ENCODE results near the genes OR52B2, TRIM3, ARFIP2, SYT9 and OR10A6.

DNA sequence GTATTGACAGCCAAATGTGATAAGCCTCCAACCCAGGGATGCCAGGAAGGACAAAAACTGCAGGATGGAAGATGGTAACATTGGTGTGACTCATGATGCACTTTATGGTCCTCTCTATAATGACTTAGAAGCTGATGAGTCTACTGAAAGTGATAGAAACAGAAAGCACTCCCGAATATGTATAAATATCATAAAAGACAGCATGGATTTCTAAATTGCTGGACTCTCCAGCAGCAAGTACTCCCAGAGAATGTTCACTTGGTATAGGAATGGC is at the start of gene OR52B2:
Gene OR52B2 (minus strand): TSS at position 94 of the 274 bp plus-strand sequence.
- PRO-cap = no peak
- RAMPAGE, long total RNA, 4 experiments = no peak in any of the 4 experiments

DNA sequence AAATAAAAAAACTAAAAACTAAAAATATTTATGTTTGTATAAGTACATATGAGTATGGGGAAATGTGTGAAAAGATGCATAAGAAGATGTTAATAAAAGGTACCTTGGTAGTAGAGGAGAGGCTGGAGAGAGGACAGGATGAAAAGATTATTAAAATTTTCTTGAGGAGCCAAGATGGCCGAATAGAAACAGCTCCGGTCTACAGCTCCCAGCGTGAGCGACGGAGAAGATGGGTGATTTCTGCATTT is 13.9 kb upstream of the OR52W1 start:
- PRO-cap = no peak
- RAMPAGE, long total RNA, 4 experiments = no peak in any of the 4 experiments

DNA sequence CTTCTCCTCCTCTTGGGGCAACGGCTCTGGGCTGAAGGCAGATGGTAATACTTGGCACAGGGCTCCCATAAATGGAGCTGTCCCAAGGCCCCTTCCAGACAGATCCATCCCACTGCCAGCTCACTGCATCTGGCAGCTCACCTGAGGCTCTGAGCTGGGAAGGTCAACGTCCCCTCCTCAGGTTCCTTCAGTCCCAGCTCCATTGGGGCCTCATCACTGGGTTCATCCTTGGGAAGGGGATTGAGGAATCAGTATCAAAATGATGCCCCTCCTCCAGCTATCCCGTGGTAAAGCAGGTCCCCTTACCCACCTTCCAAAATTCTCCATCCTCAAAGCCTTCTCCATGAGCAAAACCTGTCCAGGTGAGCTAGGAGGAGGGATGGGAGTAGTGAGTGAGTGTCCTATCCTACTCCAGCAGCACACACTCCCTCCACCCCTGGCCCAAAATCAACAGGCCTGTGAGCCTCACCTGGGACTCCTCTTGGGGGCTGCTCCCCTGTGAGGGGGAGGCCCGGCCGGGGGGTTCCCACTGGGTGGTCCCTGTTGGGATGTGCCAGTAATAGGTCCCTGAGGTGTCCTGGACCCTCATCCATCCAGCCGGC is 13.0 kb downstream of the SMPD1 start:
- PRO-cap = no peak
- RAMPAGE, long total RNA, 4 experiments = no peak in any of the 4 experiments

- PRO-cap = bidirectional peak, plus-strand start at chr11:6474100, minus-strand start at chr11:6473931
- RAMPAGE, long total RNA, 4 experiments = start-site peak on the minus strand in 2 of 4 experiments, at chr11:6473899-6473914 at its widest, 38 to 45 reads per replicate
These were observed at the start of gene TRIM3 for GRCh38 chr11:6473357-6474041. Gene TRIM3, minus strand, starts transcription at chr11:6473941.

DNA sequence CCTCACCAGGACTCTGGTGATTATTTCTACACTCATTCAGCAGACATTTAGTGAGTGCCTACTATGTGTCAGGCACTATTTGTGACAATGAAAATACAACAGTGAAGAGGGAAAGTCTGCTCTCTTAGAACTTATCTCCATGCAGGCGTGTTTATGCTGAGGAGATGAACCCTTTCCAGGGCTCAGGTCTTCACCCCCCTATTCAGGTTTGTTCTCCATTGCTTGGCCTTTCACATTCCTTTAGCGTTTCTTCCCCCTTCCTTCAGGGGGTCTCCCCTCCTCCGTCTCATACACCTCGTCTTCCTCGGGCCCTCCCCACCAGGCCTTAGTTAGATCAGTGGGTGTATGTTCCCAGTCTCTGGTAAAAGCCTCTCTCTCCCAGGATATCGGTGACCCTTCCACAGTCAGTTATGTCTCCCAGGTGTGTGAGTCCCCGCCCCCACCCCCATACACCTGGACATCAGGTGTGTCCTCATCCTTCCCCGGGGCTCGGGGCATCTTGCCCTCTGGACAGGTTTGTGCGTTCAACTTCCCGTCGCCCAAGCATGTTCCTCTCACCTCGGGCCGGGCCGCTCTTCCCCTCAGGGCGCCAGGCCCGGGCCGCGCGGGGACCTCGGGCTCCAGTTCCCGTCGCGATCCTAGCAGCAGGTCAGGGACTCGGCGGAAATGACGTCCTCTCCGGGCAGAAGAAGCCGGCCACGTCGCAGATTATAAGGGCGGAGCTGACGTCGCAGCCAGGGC is at the start of gene ARFIP2:
Gene ARFIP2 (minus strand): TSS at position 659 of the 741 bp plus-strand sequence.
- PRO-cap = bidirectional peak, plus-strand start outside the sequence, minus-strand start at position 651 of the sequence
- RAMPAGE, long total RNA, 4 experiments = start-site peak on the minus strand in 4 of 4 experiments, centred at positions 645 to 653 of the sequence, 137 to 378 reads per replicate

GRCh38 chr11:6570646-6571237 is 32.7 kb downstream of the RRP8 start:
- PRO-cap = no peak
- RAMPAGE, long total RNA, 4 experiments = no peak in any of the 4 experiments

GRCh38 chr11:6633632-6634127 is 14.5 kb upstream of the TPP1 start:
- PRO-cap = no peak
- RAMPAGE, long total RNA, 4 experiments = no peak in any of the 4 experiments

- PRO-cap = no peak
- RAMPAGE, long total RNA, 4 experiments = no peak in any of the 4 experiments
These were observed 1.2 kb downstream of the OR6A2 start for GRCh38 chr11:6798288-6798591.

DNA sequence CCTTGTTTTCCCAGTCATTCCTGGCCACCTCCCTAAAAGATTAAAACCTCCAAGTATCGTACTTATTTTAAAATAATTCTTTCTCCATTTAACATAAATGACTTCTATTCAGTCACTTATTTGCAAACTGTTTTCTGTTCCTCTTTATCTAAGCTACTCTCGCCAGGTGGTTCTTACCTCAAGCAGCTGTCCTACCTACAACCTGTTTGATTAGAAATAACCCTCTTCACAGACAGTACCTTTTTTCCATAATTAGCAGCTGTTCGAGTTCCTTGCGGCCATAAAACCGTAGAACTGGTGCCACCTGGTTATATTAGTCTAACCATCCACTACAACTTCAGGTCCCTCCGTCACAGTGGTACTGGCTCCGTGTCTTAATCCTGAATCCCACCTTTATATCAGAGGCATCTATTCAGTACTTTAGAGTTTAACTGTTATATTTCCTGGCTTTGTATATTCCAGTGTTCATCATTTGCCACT is 1.0 kb downstream of the ZNF215 start:
- PRO-cap = no peak
- RAMPAGE, long total RNA, 4 experiments = no peak in any of the 4 experiments

GRCh38 chr11:7251744-7252312 is at the start of gene SYT9:
Gene SYT9, plus strand, starts transcription at chr11:7251904.
- PRO-cap = no peak
- RAMPAGE, long total RNA, 4 experiments = no peak in any of the 4 experiments

DNA sequence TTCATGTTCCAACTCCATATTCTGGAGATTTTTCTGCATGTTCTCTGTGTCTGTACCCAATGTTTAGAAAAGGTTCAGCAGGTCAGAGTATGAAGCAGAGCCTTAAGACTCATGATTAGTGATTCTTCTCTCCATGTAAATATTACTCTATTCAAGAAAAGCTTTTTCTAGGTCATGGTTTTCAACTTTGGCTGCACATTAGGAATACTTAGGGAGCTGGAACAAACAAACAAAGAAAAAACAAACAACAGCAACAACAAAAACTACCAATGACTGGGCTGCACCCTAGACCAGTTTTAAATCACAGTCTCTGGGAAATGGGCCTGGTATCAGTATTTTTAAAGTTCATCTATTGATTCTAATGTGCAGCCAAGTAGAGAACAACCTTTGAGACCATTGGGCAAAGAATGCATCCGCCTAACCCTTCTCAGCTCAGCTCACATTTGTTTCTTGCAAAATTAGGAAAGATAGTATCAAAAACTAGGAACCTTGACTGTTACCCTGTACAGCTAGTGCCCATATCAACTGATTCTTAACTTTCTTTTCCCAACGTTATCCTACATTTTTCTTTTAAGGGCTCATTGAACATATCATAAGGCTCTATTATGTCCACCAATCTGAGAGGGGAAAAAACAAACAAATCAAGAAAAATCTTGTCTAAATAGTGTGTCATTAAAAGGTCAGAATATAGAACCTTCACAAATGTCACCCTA is 5.2 kb downstream of the SYT9 start:
- PRO-cap = no peak
- RAMPAGE, long total RNA, 4 experiments = no peak in any of the 4 experiments

- PRO-cap = no peak
- RAMPAGE, long total RNA, 4 experiments = no peak in any of the 4 experiments
These were observed 58.3 kb downstream of the PPFIBP2 start for GRCh38 chr11:7571893-7572797.

- PRO-cap = no peak
- RAMPAGE, long total RNA, 4 experiments = no peak in any of the 4 experiments
These were observed 62.2 kb downstream of the PPFIBP2 start for GRCh38 chr11:7575681-7576735.

DNA sequence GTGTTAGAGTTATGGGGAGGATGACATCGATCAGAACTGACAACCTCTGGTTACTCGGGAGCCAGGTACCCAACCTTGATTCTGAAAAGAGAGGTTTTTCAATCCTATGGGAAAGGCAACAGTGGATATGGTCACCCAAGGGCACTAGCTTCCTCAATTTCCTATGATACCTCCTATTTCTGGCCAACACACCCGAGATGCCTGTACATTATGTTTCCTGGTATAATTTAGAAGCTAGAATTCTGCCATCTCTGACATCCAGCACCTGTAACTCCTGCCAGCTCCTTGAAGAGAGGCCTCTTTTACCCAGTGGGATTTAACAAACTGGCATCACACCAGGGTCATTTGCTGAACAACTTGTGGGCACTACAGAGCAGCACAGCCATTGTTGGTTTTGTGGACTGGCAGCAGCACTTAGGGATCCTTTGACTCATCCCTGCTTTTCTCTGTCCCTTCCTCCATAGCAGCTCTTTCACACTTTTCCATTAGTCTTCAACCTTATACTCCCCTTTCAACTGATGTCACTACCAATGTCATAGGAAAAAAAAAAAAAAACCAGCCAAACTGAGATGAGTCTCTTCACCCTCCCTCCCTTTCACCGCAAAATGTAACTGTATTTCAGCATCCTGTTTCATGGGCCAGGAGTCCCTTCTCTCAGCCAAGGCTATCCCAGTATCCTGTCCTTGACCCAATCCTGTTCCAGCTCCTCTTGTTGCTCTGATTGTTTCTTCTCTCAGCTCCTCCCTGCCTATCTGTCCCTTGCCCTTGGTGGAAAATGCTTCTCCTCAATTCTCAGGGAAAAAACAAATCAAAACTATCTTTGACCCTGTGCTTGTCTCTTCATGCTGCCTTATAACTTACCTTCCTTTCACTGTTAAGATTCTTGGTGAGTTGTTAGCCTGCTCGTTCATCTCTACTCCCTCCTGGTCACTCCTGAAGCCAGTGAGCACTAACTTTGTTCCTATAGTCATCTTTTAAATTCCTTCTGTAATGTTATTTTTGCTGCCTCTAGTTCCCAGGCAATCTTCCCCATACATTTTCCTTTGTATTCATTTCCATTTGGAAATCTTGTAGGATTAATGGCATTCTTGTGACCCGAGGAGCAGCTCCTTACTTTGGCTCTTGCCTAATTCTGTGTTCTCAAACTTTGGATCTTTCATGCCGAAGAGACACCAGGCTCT is 68.8 kb downstream of the PPFIBP2 start:
- PRO-cap = no peak
- RAMPAGE, long total RNA, 4 experiments = no peak in any of the 4 experiments

DNA sequence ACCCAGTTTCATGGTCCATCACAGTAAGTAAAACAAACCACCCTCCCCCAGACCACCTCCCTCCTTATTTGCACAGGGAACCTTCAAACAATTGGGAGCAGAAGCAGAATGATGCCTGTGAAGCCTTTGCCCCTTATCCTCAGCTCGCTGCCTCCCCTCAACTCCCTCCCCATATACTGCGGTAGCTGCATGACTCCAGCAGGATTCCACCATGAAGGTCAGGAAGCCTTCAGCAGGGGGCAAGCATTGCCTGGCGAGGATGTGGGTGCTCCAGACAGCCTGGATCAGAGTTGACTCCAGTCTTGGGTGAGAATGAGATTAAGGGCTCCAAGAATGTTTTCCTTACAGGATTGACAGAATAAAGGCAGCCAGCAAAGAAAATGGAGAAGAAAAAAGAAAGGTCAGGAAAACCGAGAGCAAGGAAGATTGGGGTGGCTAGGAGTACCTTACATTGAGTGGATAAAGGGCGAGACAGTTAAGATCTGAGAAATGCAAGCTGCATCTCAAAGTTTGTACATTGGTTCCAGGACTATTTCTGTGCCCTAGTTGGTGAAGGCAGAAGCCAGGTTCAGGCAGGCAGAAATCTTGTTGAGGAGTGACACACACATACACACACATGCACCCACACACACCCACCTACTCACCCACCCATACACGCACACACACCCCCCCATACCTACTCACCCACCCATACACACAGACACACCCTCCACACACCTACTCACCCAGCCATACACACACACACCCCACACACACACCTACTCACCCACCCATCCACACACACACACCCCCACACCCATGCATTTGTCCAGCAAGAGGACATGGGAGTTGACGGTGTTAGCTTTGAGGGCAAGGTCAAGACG is 69.3 kb downstream of the CYB5R2 start:
- PRO-cap = no peak
- RAMPAGE, long total RNA, 4 experiments = no peak in any of the 4 experiments

- PRO-cap = no peak
- RAMPAGE, long total RNA, 4 experiments = no peak in any of the 4 experiments
These were observed 33.8 kb downstream of the CYB5R2 start for GRCh38 chr11:7639390-7640097.

- PRO-cap = no peak
- RAMPAGE, long total RNA, 4 experiments = no peak in any of the 4 experiments
These were observed 813 bp downstream of the CYB5R2 start for GRCh38 chr11:7672377-7672997.

GRCh38 chr11:7892666-7893201 is 38.3 kb downstream of the OR10A6 start:
- PRO-cap = no peak
- RAMPAGE, long total RNA, 4 experiments = no peak in any of the 4 experiments

GRCh38 chr11:7931137-7931658 is at the start of gene OR10A6:
Gene OR10A6, minus strand, starts transcription at chr11:7931268.
- PRO-cap = no peak
- RAMPAGE, long total RNA, 4 experiments = no peak in any of the 4 experiments

- PRO-cap = no peak
- RAMPAGE, long total RNA, 4 experiments = no peak in any of the 4 experiments
These were observed 37.9 kb upstream of the RIC3 start for GRCh38 chr11:8206669-8207248.

Data from omental fat pad (tissue), 4 donors.